Thoracic aorta (tissue), 1 donor: ENCODE measurements around the gene ABITRAM.

DNA sequence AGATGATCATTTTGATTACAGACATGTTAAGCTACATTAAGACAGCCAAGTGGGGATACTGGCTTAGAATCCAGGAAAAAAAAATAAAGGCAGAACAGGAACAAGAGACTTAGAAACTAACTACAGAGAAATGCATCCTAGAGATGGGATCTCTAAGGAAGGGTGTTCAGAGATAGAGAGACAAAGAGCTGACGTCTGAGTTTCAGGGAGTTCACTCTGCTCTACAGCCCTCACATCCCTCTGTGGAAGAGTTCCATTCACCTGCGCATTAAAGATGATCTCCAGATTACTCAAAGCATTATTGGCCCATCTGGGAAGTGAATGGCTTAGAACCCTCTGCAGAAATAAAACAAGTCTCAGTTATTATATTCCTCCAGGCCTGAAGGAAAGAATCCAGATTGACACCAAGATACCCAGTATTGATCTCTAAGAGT is 25.1 kb downstream of the ABCA1 start:
- RAMPAGE, long total RNA, result no peak

DNA sequence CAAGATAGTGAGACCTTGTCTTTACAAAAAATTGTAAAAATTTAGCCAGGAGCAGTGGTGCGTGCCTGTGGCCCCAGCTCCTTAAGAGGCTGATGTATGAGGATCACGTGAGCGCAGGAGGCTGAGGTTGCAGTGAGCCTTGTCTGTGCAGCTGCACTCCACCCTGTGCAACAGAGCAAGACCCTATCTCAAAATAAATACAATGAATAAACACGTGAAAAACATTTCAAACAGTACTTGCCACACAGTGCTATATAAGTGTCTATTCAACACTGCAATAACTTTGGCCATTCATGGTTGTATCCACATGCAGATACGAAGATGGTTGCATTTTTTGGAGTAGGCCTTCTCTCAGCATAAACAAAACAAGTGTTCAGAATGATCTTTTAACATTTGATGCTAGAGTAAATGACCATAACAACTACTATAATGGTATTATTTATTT is 4.1 kb downstream of the ABCA1 start:
- RAMPAGE, long total RNA, result no peak

- RAMPAGE, long total RNA, result no peak
These were observed 134.5 kb upstream of the ABCA1 start for GRCh38 chr9:105062535-105062823.

GRCh38 chr9:105141527-105142010 is 102.9 kb upstream of the SLC44A1 start:
- RAMPAGE, long total RNA, result no peak

GRCh38 chr9:105245490-105245625 is 907 bp downstream of the SLC44A1 start:
- RAMPAGE, long total RNA, result no peak

DNA sequence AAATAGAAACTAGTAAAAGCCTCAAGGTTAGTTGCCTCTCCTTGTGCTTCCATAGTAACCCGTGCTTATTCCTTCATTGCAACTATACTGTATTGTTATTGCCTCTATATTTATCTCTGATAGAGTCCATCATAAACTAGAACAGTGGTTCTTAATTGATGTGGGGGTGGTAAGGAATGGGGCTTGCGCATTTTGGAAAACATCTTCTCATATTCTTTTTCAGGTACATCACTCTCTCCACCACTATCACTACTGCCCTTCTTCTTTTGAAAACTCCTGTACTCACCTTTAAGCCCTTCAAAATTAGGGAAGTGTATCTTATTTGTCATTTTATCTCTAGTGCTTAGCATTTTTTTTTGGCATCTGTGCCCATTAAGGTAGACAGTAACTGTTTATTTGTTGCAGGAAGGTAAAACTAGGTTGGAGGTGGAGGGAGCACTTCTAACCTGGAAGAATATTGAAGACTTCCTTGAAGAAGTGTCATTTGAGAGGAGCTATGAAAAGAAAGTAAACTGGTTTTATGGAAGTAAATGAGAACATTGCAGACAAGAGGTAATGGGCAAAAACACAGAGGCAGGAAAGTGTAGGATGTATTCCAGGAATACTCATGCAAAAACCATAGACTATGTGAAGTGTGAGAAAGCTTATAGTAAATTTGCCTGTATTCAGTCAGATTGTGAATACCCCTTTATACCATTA is 12.6 kb downstream of the FKTN start:
- RAMPAGE, long total RNA, result start-site peak on the plus strand centred at position 552 of the sequence, 296 bp wide, 7 reads

DNA sequence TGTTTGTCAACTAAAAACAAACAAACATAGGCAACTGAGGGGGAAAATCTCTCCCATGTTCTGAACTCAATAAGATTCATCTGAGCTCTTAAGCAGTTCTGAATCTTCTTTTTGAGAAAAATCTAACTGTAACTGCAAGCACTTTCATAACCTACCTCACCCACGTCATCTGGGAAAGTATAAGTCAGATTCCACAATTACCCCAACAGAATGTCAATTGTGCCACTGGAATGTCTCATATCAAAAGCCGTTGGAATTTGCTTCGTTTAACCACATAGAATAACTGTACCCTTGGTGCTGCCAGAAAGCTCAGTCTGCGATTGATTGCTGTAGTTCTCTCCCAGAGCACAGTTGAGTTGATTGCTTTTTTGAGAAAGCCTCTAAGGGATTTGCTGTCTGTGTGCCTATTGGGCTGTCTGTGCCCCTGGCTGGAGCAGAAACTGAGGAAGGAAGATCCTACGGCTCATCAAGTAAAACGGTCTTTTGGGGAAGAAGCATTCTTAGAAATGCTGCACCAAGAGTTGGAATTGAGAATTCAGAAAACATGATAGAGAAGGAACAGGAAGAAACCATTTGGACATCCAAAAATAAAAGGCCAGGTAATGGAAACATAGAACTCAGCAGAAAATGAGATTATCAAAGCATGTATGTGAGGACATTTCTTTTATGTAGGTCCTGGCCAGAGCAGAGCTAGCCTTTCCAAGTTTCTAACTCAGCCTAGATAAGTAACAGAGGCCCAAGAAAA is 583.7 kb downstream of the TMEM38B start:
- RAMPAGE, long total RNA, result no peak

GRCh38 chr9:107175650-107176415 is 107.2 kb upstream of the RAD23B start:
- RAMPAGE, long total RNA, result no peak

GRCh38 chr9:107176829-107177196 is 106.3 kb upstream of the RAD23B start:
- RAMPAGE, long total RNA, result no peak

DNA sequence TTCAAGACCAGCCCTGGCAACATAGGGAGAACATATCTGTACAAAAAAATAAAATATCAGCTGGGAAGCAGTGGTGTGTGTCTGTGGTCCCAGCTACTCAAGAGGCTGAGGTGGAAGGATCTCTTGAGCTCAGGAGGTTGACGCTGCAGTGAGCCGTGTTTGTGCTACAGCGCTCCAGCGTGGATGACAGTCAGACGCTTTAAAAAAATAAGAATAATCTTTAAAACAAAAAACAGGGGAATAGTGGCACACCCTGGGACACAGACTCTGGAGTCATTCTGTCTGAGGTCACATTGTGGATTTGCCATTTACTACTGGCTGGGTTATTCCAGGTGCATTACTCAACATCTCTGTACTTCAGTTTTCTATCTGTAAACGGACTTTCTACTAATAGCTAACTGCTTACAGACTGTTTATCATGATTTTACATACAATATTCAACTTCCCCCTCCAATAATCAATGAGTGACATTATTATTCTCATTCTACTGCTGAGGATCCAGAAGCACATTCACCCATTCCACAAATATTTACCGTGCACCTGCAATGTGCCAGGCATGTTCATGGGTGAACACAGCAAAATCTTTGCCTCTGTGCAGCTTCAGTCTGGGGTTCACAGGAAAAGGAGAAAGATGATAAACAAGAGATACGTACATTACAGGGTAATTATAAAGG is 1.2 kb upstream of the RAD23B start:
- RAMPAGE, long total RNA, result no peak

GRCh38 chr9:107321817-107322407 is 38.8 kb downstream of the RAD23B start:
- RAMPAGE, long total RNA, result no peak

DNA sequence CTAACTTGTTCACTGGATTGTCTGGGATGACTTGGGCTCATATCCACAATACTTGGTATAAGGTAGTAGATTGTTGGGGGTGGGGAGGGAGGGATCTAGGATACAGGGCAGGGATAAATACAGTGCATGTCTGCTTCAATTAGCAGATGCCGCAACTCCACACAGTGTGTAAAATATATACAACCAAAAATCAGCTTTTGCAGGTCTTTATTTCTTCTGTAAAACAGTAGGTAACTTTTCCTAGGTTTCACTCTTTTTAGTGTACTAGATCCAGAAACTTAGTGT is 46.6 kb downstream of the RAD23B start:
- RAMPAGE, long total RNA, result no peak

GRCh38 chr9:107363543-107364242 is 80.6 kb downstream of the RAD23B start:
- RAMPAGE, long total RNA, result no peak

DNA sequence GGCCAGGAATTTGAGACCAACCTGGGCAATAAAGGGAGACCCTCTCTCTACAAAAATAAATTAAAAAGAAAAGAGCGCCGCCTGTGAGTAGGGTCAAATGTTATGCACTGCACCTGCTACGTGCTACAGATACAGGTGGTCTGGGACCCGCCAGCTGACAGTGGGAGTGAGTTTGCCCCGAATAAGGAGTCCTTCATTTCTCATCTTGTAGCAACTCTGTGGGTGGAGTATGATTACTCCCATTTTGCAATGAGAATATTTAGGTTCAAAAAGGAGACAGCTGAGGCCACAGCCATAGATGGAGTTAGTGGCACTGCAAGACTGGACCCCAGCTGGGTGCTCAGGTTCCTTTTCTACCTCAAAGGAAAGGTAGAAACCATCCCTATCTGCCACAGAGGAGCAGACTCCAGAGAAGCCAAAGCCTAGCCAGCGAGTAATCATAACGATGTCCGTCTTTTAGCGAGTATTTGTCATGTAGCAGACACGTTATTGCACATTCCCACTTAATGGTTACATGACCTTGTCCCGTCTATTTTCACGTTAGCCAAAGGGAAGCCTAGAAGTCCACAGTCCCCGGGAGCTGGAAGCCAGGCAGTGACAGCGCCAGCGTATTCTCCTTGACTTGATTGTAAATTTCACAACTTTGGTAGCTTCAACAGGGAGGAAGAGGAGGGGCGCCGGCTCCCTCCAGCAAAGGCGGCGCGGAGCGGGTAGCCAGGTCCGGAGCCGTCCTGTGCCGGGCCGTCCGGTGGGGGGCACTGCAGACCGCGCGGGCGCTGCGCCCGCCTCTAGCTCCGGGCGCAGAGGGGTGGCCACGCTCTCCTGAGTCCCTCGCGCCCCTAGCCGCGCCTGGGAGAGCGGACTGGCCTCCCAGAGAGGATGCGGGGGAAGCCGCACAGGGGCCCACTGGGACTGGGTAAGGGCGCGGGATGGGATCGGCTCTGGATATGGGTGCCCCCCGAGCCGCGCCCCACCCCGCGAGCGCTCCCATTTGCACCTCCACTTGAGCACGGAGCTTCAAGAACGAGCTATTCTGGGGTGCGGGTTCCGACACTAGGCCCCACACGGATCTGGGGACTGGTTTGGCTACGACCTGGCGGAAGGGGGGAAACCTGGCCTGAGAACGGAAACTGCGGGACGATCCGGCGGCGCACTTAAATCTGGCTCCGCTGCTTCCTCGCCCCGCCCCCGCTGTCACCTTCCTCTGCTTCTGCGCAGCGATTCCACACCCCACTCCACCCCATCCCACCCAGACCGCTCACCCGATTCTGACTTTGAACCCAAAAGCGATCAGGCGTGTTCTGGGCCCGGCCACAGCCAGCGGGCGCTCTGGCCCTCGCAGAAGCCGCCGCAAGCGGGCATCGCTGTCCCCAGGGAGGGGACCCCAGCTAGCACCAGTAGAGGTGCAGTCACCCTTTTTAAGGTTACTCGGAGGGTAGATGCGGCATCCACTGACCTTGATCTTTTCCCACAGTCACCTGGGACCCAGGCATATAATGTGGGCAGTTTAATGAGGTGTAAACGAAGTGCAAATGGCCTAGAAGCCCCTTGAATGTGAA is 24.0 kb downstream of the KLF4 start:
- RAMPAGE, long total RNA, result no peak

DNA sequence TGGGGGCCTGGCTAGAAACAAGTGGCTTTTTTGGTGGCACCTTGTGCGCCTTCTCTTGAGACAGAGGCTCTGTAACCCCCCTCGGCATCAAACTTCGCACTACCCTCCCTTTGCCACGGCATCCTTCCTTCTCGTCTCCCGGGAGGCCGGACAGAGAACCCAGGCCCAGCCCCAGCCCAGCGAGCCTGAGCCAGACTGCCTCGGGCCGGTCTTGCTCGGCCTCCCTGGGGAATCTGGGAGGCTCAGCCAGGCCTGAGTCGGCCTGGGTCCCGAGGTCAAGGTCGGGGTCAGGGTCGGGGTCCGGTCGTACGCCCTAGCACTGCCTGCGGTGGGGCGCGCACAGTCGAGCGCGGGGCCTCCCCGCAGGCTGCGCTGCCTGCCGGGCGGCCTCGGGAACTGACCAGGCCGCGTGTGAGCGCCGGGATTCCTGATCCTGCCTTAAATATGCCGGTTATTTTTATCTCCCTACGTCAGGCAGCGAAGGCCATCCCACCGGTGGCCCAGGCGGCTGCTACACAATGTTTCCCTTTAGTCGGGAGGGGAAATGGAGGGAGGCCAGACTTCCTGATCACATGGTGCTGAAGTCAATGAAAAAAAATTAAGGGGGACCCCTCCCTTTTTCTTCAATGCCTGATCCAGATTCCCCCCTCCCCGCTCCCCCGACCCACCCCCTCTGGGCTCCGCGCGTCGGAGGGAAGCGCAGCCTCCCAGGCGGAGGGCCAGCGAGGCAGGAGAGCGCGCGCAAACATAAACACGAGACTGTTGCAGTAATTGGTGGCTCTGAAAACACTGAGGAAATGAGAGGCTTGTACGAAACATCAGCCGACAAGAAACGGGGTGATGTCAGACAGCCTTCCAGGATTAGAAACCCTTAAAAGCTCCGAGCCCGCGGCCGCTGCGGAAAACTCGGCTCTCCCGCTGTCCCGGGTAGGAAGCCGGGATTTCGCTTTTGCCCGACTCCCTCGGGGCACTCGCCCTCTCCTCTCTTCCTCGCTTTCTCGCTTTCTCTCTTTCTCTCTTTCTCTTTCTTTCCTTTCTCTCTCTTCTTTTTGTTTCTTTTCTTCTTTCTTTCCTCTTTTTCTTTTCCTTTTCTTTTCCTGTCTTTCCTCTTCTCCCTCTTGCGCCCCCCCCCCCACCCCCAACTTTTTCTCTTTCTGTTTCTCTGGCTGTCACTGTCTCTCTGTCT is 148.1 kb upstream of the KLF4 start:
- RAMPAGE, long total RNA, result no peak

GRCh38 chr9:107739416-107740014 is 249.9 kb upstream of the KLF4 start:
- RAMPAGE, long total RNA, result no peak

DNA sequence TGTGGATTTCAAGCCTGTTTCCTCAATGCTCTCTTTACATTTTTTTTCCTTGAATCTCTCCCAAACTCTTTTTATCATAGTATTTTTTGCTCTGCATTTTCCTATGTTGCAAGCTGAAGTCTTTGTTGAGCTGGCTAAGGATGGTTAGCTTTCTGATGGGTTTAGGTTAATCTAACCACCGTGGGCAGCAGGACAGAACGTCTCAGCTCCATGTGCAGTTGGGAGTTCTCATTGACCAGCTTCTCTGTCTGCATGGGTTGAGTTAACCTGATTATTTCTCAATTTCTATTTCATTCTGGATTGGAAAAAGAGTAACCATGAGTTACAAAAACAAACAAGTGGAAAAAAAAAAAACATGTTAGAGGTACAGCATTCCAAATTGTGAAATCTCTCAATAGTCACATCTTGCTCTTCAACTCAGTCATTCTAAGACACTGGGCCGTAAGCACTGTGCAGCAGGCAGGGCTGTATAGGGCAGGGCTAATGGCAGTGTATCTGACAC is 343.7 kb upstream of the KLF4 start:
- RAMPAGE, long total RNA, result no peak

GRCh38 chr9:107982600-107983307 is 493.2 kb upstream of the KLF4 start:
- RAMPAGE, long total RNA, result no peak

DNA sequence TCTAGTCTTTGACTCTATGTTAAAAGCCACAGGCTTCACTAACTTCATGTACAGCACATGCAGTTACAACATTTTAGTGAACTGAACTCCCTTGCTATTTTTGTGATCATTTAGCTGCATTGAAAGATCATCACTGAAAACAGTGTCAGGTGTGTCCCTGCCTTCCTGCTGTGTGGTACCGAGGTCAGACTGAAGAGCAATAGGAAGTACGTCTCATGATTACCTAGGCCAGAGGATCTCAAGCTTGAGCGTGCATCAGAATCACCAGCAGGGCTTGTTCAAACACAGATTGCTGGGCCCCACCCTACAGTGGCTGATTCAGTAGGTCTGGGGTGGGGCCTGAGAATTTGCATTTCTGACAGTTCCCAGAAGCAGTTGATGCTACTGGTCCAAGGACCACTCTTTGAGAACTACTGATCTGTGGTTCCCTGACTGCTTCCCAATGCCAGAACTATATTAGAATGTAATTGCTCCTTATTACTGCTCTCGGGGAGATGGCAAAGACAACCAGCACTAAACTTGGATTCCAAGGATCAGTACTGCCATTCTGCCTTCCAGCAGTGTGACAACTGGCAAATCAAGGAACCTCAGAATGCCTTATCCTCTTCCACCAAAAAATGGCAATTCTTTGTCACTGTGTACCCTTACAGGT is 159.6 kb downstream of the ACTL7B start:
- RAMPAGE, long total RNA, result no peak

DNA sequence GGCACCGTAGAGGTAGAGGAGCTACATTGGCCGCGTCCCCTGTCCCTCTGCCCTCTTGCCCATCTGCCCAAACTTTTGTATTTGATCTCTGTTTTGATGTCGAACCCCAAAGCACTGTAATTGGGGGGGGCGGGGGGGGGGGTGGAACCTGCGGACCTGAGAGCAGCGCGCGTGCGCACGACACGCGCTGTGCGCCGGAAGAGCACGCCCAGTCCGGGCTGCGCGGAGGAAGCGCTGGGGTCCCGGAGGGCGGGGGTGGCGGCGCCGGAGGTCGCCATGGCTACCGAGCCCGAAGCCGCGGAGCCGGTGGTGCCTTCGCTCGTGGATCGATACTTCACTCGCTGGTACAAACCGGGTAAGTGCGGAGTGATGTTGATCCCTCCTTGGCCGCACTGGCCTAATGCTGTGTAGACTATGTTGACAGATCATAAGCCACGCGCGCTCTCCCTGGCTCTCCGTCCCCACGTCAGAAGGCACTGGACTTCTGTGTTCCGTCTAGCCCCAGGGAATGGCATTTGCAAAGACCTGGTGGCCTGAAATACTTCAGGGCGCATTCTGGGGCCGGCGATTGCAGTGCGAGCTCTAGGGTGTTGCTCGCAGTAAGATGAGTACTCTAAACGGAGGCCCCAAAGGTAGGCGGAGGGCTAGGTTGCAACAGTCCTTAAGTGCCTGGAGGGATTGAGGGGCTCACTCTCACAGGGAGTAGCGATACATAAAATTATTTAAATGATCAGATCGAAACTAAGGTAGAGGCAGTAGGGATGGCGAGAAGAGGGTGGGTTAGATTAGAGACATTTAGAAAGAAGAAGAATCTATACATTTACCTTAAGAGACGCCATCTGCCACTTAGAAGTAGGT is at the start of gene ABITRAM:
Gene ABITRAM, plus strand, starts transcription at position 190 of the 858 bp plus-strand sequence.
- RAMPAGE, long total RNA, result start-site peak on the plus strand centred at position 226 of the sequence, 83 bp wide, 32 reads